A549 (cell line): ENCODE measurements around the genes GH2 and MILR1.

GRCh38 chr17:63841215-63842127, 1.0 kb downstream of the SMARCD2 start:
- PRO-cap = no peak
CAGE:
- cytosol, long polyA plus RNA = no peak
- long polyA plus RNA = no peak
- nucleus, long polyA plus RNA = no peak

DNA sequence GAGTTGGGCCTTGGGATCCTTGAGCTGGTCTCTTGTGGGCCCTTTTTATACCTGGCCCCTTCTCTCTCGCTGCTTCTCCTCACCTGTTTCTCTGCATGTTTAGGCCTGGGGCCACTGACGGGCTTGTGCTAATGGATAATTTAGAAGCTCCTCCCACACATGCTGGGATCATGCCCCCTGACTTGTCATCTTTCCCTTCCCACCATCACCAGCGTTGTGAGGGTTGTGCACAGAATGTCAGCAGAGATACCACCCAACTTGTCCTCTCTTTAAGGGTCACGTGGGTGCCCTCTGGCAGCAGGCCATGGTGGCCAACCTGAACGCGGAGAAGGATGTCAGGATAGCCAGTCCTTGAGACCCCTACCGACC, at the start of gene GH2:
Gene GH2, minus strand, starts transcription at position 101 of the 369 bp plus-strand sequence.
- PRO-cap = no peak
CAGE:
- cytosol, long polyA plus RNA = no peak
- long polyA plus RNA = no peak
- nucleus, long polyA plus RNA = no peak

DNA sequence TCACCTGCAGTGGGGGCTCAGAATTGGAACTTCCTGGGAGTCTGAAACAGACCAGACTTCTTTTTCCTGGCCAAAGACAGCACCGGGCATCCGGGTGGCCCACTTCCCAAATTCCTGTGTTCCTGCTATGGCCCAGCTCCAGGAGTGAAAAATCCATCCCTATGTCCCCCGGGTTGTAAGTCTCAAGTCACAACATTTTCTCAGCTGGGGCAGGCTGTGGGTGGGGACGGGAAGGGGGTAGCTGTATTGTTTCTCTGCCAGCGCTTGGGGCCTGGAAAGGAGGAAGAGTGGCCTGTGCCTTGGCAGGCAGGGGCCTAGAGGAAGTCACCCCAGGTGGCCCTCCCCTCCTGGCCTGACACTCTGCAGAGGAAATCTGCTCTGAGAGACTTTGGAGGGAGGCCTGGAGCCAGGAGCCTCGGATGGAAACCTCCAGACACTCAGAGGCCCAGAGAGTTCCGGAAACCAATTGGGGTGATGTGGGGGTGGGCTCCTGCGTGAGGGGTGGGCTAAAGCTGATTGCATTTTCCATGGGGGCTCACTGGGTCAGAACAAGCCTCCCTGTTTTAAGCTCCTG, 10.6 kb upstream of the SCN4A start:
- PRO-cap = no peak
CAGE:
- cytosol, long polyA plus RNA = no peak
- long polyA plus RNA = no peak
- nucleus, long polyA plus RNA = no peak

DNA sequence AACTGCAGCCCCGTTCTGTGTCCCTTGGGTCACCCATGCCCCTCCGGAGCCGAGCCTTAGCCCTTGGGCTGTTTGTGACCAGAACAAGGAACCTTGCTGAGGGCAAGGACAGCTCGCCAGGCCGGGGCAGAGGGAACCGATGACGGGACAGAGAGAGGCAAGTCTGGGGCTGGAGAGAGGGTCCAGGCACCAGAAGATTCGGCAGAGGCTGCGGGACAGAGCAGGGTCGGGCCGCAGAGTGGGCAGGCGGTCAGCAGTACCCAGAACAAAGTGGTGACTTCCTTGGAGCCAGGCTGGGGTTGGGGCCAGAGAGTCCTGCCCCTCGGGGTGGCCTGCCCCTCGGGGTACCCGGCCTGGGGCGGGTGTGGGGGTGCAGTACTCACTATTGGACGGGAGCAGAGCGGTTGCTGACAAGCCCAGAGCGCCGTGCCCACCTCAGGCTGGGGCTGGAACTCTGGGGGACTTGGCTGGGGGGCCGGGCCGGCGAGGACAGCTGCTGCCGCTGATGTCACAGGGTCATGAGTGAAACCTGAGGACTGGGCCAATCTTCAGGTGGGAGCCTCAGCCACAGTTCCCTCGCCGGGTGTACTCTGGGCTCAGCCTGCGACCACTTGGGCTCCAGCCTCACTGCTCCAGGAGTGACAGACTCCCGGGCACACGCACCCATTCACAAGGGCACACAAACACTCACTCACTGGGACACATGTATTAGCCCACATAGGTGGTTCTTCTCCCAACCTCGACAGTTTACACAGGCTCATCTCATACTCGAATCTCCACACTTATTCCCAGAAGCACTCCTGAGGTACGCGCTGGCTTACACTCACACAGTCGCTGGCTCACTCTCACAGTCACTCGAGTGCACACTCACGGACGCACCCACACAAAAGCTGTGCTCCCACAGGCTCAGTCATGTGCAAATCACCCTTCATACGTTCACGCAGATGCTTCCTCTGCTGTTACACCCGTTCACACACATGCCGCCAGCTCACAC, 8.9 kb upstream of the PRR29 start:
- PRO-cap = no peak
CAGE:
- cytosol, long polyA plus RNA = no peak
- long polyA plus RNA = no peak
- nucleus, long polyA plus RNA = no peak

- PRO-cap = no peak
CAGE:
- cytosol, long polyA plus RNA = no peak
- long polyA plus RNA = no peak
- nucleus, long polyA plus RNA = no peak
Observed at GRCh38 chr17:64025681-64026224, 5.3 kb upstream of the ICAM2 start.

DNA sequence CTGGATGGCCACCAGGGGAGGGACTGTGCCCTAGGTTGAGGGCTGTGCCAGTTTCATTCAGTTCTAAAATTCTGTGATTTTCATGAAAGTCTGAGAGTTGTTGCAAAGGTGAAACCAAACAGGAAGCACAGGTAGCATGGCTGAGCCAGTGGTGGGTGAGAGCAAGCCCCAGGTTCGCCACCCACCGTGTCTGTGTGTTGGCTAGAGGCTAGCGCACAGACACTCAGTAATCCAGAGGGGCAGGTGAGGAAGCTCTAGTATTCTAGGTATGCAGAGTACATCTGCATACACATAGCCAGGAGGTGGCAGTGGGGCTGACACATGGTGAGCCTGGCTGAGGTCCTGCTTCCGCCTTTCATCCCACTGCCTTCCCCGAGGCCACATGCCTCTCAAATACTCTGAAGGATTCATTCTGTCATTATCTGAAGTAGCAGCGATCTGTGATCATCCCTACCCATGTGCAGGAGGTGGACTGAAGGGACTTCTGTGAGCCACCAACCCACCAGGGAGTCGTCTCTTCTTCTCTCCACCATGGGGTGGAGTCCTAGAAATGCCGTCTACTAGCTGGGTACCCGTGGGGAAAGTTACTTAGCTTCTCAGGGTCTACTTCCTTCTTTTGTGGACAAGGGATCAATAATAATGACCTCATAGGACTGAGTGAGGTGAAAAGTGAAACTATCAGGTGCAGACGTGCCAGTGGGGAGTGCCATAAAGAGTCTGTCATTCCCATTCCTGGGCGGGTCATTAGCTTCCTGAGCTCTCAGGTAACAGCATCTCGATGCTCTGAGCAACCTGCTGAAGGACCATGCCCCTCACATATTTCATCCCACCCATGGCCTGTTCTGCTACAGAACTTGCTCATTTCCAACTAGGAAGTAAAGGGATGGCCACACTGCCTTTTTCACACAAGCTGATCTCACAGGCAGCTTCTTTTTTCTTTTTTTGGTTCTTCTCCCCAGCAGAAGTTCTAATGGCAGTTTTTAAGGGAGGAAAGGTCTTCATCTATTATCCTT, 36.1 kb upstream of the ICAM2 start:
- PRO-cap = no peak
CAGE:
- cytosol, long polyA plus RNA = no peak
- long polyA plus RNA = no peak
- nucleus, long polyA plus RNA = no peak

- PRO-cap = no peak
CAGE:
- cytosol, long polyA plus RNA = no peak
- long polyA plus RNA = no peak
- nucleus, long polyA plus RNA = no peak
Observed at GRCh38 chr17:64074192-64074757, 53.8 kb upstream of the ICAM2 start.

DNA sequence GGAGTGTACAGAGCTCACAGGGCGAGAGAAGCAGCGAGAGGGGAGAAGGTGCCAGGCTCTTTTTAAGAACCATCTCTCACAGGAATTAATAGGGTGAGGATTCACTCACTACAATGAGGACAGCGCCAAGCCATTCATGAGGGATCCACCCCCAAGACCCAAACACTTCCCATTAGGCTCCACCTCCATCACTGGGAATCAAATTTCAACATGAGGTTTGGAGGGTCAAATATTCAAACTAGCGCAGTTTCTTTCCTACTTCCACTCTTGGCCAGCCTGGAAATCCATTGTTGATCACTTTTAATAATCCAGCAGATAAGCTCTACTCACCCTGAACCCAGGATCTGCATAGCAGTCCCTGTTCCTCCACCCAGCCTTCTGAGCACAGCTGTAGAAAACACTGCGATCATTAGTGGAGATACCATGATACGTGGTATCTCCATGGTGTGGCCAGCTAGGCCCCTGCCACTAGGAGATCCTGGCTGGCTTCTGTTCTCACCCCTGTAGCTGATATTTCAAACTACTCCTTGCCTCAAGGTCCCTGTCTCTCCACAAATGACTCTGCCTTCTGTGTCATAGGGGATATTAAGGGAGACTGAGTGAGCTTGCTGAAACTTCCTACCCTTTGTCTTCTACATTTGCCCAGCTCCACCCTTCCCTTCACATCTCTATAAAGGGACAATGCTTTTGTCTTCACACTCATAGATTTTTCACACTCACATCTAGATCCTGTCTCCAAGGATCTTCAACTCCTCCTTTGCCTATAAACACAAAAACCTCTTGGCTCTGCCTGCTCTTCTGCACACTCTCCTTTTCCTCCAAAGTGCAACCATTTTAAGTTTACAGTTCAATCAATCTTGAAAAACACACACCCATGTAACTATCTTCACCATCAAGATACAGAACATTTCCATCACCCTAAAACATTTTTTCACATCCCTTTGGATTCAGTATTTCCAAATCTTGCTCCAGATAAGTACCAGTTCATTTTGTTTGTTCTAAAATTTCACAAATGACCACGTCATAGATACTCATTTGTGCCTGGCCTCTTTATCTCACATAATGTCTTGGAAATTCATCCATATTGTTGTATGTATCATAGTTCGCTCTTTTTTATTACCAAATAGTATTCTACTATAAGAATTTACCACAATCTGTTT, 44.2 kb downstream of the ERN1 start:
- PRO-cap = no peak
CAGE:
- cytosol, long polyA plus RNA = no peak
- long polyA plus RNA = no peak
- nucleus, long polyA plus RNA = no peak

- PRO-cap = unidirectional peak, plus-strand start at chr17:64128906
CAGE:
- cytosol, long polyA plus RNA = no peak
- long polyA plus RNA = no peak
- nucleus, long polyA plus RNA = no peak
Observed at GRCh38 chr17:64128828-64129512, 974 bp downstream of the ERN1 start.

DNA sequence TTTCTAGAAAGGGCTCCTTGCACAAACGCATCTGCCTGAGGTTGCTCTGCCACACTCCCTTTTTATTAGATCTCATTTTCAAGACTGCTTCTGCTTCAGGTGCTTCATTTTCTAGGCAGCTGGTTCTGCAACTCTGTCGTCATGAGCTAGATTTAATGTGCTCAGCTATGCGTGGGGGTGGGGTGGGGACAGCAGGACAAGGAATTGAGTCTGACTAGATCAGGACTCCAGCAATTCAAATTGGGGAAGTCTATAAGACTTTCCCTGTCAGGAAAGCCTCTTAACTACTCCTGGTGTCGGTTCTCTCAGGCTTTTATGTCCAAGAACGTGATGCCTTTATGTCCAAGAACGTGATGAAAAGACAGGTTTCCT, 29.3 kb upstream of the ERN1 start:
- PRO-cap = no peak
CAGE:
- cytosol, long polyA plus RNA = no peak
- long polyA plus RNA = no peak
- nucleus, long polyA plus RNA = no peak

GRCh38 chr17:64170936-64171576, 41.1 kb upstream of the ERN1 start:
- PRO-cap = no peak
CAGE:
- cytosol, long polyA plus RNA = no peak
- long polyA plus RNA = no peak
- nucleus, long polyA plus RNA = no peak

DNA sequence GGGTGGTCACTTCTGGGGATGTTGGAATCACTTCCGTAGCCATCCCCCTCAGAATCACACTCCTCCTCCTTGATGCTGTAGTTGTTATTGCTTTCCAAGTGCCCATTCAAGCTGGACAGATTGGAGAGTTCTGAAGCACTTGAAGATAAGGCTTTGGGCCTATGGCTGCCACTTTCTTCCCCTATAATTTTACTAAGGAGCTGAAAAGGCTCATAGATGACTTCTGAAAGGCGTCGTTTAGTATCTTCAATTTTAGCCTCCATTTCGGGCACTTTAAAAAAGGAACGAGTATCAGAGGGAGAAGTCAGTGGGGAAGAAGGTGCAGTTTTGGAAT, 50.0 kb downstream of the TEX2 start:
- PRO-cap = no peak
CAGE:
- cytosol, long polyA plus RNA = no peak
- long polyA plus RNA = no peak
- nucleus, long polyA plus RNA = no peak

DNA sequence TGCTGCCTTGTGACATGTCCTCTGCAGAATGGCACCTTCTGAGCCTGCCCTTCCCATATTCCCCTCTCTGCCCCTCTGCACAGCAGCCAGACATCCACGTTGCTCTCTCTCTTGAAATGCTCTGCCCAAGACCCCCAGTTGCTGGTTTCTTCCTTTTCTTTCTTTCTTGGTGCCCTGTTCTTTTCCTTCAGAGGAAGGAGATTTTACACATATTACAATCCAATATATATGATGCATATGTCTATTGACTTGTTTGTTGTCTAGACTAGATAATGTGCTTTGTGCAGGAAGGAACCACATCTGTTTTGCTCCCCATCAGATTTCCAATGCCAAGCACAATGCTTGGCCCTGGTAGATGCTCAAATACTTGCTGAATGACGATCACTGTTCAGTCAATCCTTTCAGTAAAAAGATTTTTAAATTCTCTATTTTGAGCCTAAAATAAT, 6.6 kb downstream of the TEX2 start:
- PRO-cap = no peak
CAGE:
- cytosol, long polyA plus RNA = no peak
- long polyA plus RNA = no peak
- nucleus, long polyA plus RNA = no peak

GRCh38 chr17:64314978-64315680, 52.1 kb upstream of the TEX2 start:
- PRO-cap = no peak
CAGE:
- cytosol, long polyA plus RNA = no peak
- long polyA plus RNA = no peak
- nucleus, long polyA plus RNA = no peak

DNA sequence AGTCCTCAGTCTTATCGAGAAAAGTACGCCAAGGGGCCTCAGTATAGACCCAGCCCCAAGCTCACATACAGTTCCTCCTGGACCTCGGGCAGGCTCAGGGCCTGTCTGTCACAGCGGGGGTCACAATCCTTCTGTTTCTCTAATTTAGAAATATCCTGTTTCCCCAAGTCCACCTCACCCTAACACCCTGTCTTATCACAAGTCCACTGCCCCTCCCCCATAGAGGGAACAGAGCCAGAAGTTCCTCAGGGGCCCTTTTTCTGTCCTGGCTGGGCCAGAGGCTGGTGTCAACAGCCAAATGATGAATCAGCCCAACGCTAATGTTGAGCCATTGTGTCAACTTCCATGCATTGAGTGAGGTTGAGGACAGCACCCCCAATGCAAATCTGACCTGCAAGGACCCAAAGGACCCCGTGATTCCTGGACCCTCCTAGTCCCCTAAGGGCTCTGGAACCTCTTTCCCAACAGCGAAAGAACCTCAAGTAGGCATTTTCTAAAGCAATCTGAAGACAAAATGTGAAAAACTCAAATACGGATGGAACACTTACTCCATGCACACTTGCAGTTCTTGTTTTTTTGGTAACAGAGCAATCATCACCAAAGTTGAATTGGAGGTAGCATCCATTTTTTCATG, 58.6 kb downstream of the PECAM1 start:
- PRO-cap = no peak
CAGE:
- cytosol, long polyA plus RNA = no peak
- long polyA plus RNA = no peak
- nucleus, long polyA plus RNA = no peak

GRCh38 chr17:64340653-64341028, 50.0 kb downstream of the PECAM1 start:
- PRO-cap = no peak
CAGE:
- cytosol, long polyA plus RNA = no peak
- long polyA plus RNA = no peak
- nucleus, long polyA plus RNA = no peak

DNA sequence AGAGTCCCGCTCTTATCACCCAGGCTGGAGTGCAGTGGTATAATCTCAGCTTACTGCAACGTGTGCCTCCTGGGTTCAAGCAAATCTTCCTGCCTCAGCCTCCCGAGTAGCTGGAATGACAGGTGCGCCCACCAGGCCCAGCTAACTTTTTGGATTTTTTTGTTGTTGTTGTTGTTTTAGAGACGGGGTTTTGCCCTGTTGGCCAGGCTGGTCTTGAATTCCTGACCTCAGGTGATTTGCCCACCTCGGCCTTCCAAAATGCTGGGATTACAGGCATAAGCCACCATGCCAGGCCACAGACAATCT, 34.2 kb downstream of the PECAM1 start:
- PRO-cap = no peak
CAGE:
- cytosol, long polyA plus RNA = no peak
- long polyA plus RNA = no peak
- nucleus, long polyA plus RNA = no peak

DNA sequence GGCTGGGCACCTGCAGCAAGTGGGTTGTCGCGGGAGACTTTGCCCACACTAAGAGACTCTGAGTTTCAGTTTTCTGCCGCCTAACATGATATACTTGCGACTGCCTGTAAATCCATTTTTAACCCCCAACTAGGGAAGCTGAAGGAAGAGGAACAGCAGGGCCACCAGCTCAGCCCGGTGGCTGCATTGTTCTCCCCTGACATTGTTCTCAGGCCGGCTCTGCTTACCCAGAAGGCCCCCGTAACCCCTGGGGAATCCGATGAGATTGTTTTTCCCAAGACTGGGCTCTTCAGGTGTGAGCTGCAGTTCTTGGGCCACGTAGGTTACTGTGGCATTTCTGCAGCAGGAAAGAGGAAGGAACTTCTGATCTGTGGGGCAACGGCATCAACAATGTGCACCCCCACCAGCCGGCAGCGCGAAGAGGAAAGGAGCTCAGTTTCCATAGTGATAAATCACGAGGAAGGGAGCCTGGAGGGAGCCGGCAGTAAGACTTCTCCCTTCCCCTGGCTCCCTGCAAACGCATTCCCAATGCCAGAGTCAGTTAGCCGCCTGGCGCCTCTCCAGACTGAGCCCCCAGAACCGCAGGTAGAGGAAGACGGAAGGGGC, 21.3 kb upstream of the PECAM1 start:
- PRO-cap = no peak
CAGE:
- cytosol, long polyA plus RNA = no peak
- long polyA plus RNA = no peak
- nucleus, long polyA plus RNA = no peak

DNA sequence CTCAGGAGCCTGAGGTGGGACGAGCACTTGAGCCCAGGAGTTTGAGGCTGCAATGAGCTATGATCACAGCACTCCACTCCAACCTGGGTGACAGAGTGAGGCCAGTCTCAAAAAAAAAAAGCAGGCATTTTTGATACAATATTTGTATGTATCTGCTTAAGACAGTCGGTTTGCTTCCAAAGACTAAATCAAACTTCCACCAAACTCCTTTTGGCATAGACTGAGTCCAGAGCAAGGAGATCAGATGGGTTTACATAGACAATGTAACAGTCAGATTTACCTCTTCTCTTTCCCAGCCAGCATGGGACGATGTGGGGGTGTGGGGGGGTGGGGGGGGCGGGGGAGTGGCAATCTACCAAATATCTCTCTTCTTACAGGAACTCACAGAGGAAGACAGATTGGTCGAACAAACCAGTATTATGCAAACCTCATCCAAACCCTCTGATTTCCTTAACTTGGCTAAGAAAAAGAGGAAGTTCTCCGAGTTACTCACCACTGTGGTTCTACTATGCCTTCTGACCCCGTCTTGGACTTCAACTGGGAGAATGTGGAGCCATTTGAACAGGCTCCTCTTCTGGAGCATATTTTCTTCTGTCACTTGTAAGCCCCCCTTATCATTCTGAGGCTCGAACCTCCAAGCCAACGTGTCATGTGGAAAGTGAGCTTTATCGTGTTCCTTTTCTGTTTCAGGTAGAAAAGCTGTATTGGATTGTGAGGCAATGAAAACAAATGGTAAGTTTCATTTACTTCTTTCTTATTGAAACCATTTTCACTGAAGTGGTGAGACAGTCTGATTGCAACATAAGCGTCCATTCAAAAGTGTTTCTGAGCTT, at the start of gene MILR1:
Gene MILR1, plus strand, starts transcription at position 492 of the 833 bp plus-strand sequence.
- PRO-cap = no peak
CAGE:
- cytosol, long polyA plus RNA = no peak
- long polyA plus RNA = start-site peak on the plus strand centred at position 517 of the sequence, 50 bp wide, 162 and 16 reads in 2 replicates
- nucleus, long polyA plus RNA = no peak

- PRO-cap = no peak
CAGE:
- cytosol, long polyA plus RNA = no peak
- long polyA plus RNA = no peak
- nucleus, long polyA plus RNA = no peak
Observed at GRCh38 chr17:64501241-64502137, 4.6 kb downstream of the DDX5 start.